Hepatocyte (in vitro differentiated cells and primary cell): ENCODE results near the genes RCC1L and SPDYE13.

DNA sequence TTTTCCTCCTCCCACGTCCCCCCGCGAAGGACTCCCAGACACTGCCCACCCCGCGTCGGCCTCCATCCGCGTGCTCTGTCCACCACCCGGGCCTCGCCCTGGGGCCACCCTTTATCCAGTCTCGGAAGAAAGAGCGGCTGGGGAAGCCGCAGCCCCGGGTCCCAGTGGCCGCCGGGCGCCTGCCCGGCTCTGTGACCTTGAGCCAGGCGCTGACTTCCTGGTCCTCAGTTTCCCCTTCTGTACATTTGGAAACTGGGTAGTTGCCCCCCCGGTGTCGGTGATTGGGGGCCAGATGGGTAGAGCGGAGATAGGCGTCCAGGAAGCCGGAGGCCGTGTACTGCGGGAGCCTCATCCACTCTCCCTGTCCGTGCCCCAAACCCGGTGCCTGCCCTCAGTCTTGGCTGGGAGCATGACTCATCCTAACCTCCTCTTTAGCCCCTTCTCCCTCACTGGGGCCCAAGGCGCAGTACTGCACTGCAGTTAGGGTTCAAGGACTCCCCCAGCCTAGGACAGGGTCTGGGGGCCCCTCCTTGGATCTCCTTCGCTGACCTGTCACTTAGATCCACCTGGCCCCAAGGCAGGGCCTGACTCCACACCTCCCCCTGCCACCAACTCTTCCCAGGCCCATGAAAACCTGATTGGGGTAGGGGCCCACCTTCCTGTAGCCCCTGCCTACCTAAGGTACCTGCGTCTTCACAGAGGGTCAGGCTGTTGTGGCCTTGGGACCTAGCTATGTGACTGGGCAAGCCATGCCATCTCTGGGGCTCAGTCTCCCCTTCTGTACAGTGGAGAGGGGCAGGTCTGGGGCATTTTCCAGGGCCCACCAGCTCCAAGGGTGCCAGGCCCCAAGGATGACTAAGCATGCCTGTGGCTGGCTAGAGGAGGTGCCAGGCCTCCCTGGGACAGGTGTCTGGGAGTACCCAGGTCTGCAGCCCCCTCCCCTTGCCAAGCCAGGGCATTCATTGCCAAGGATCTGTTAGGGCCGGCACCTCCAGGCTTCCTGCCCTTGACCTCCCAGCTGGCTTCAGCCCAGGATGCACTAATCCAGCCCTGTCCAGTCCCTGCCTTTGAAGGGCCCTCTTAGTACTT is 1.0 kb downstream of the LIMK1 start:
- RAMPAGE, long total RNA = no peak
- RRBS = 32% methylated on average over 16 of the region's 32 CpGs

- RAMPAGE, long total RNA = no peak
- RRBS = 70% methylated on average over 5 of the region's 26 CpGs
Measured at GRCh38 chr7:74093529-74094447, 10.2 kb downstream of the LIMK1 start.

GRCh38 chr7:74094448-74095404 is 11.1 kb downstream of the LIMK1 start:
- RAMPAGE, long total RNA = no peak
- RRBS = 6% methylated on average over 11 of the region's 29 CpGs

DNA sequence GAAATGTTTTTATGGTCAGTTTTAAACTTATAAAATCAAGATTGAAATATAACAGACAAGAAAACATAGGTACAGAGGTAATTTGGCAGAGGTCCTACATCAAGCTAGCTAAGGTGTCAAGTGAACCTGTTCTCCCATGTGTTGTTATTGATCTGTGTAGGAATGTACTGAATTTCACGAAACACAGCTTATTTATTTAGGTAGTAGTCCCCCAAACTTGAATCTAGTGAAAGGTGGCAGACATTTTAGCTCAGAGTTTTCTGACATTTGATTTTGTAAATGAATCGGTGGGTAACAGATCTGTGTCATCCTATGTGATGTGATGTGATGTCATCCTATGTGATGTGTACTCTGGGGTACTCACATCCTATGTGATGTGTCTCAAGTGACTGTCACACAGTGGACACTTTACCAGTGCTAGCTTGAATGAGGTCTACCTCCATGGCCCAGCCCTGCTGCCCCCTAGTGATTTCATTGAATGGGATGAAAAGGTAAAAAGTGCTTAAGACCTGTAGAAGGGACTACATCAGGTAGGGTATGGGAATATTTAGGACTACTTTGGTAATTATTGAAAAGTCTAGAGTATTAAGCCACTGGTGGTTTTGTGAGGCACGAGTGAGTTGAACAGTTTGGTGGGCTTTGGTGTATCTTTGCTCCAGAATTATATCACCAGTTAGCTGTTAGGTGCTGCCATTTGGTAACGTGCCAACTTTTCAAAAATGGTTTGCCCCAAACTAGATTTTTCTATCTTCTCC is 9.5 kb downstream of the EIF4H start:
- RAMPAGE, long total RNA = no peak
- RRBS = no CpG with 5 or more reads among the region's 4 CpGs

DNA sequence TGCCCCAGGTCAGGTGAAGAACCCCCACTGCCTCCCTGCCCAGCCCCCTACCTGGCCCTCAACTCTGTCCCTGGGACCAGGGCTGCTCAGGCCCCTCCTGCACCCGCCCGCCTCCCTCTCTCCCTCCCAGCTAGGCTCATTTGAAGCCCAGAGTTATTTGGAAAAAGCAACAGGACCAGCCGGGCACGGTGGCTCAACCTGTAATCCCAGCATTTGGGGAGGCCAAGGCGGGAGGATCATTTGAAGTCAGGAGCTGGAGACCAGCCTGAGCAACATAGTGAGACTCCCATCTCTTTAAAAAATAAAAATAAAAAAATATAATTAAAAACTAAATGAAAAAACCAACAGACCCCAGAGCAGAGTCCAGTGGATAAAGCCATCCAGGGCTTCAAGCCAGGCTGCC is 685 bp downstream of the LAT2 start:
- RAMPAGE, long total RNA = no peak
- RRBS = no CpG with 5 or more reads among the region's 5 CpGs

GRCh38 chr7:74312407-74313204 is 23.4 kb downstream of the CLIP2 start:
- RAMPAGE, long total RNA = no peak
- RRBS = 84% methylated on average over 7 of the region's 17 CpGs

- RAMPAGE, long total RNA = no peak
- RRBS = 80% methylated on average over 3 of the region's 16 CpGs
Measured at GRCh38 chr7:74324757-74325477, 35.7 kb downstream of the CLIP2 start.

- RAMPAGE, long total RNA = no peak
- RRBS = no CpG with 5 or more reads among the region's 18 CpGs
Measured at GRCh38 chr7:74480828-74481500, 27.3 kb downstream of the GTF2IRD1 start.

GRCh38 chr7:74519382-74519911 is 65.7 kb downstream of the GTF2IRD1 start:
- RAMPAGE, long total RNA = no peak
- RRBS = no CpG with 5 or more reads among the region's 14 CpGs

DNA sequence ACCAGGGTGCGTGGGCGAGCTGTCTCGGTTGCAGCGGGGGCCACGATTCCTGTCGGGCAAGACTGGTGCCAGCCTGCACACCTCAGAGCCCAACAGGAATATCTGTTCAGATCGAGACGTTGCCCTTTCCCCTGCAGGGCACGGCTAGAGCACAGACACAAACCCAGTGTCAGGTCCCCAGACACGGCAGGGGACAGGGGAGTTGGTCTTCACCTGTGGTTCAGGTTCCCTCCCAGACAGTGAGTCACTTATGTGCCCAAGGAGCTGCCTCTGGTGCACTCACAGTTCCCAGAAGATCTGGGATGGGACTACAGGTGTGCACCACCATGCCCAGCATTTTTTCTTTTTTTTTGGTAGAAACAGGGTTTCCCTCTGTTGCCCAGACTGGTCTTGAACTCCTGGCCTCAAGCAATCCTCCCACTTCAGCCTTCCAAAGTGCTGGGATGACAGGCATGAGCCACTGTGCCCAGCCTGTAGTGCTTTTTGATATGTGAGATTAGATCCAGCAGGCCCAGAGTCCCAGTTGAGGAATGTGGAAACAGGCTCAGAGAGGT is 75.4 kb upstream of the GTF2I start:
- RAMPAGE, long total RNA = no peak
- RRBS = no CpG with 5 or more reads among the region's 10 CpGs

DNA sequence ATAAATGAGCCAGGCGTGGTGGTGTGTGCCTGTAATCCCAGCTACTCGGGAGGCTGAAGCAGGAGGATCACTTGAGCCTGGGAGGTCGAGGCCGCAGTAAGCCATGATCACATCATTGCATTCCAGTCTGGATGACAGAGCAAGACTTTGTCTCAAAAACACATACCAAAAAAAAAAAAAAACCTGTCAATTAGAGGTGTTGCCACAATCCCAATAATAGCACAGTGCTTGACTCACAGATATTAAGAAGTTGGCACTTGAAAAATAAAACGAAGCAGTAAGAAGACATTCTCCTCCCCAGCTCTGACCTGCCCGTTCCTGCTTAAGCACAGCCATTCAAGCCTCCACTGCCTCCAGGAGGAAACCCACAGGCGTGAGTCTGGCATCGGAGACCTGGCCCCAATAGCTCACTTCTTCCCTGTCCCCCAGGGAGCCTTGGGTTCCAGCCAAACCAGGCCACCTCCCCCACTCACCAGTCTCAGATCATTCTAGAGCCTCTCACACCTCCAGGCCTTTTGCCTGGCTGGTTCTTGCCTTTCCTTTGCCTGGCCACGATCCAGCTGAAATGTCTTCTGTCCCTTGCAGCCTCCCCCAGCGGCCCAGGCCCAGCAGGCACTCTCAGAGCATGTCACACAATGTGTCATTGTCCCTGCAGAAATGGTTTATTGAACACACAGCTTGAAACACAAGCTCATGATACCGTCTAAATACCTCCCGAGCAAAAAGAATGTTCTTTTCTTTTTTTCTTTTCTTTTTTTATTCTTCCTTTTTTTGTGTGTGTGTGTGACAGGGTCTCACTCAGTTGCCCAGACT is 45.2 kb upstream of the GTF2I start:
- RAMPAGE, long total RNA = no peak
- RRBS = no CpG with 5 or more reads among the region's 12 CpGs

DNA sequence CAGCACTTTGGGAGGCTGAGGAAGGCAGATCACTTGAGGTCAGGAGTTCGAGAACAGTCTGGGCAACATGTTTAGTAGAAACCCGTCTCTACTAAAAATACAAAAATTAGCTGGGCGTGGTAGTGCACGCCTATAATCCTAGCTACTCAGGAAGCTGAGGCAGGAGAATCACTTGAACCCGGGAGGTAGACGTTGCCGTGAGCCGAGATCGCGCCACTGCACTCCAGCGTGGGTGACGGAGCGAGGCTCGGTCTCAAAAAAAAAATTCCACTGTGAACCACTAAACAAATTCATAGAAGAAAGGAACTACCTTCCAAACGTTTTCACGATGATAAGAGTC is 1.9 kb upstream of the GTF2I start:
- RAMPAGE, long total RNA = no peak
- RRBS = no CpG with 5 or more reads among the region's 16 CpGs

DNA sequence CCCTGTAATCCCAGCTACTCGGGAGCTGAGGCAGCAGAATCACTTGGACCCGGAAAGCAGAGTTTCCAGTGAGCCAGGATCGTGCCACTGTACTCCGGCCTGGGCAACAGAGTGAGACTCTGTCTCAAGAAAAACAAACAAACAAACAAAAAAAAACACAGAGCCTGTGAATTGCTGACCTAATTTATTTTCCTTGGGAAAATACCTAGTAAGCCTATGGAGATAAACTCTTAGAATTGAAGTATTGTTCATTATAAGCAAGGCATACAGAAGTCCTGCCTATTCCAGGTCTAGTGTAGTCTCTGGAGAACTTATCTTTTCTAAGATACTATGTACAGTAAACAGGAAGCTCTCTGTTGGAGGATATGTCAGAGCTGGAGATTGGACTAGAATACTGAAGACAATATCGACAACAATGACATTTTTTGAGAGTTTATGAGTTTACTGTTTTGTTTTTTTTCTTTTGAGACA is 14.9 kb downstream of the GTF2I start:
- RAMPAGE, long total RNA = no peak
- RRBS = no CpG with 5 or more reads among the region's 5 CpGs

- RAMPAGE, long total RNA = no peak
- RRBS = no CpG with 5 or more reads among the region's 11 CpGs
Measured at GRCh38 chr7:74732275-74732858, 41.4 kb upstream of the NCF1 start.

DNA sequence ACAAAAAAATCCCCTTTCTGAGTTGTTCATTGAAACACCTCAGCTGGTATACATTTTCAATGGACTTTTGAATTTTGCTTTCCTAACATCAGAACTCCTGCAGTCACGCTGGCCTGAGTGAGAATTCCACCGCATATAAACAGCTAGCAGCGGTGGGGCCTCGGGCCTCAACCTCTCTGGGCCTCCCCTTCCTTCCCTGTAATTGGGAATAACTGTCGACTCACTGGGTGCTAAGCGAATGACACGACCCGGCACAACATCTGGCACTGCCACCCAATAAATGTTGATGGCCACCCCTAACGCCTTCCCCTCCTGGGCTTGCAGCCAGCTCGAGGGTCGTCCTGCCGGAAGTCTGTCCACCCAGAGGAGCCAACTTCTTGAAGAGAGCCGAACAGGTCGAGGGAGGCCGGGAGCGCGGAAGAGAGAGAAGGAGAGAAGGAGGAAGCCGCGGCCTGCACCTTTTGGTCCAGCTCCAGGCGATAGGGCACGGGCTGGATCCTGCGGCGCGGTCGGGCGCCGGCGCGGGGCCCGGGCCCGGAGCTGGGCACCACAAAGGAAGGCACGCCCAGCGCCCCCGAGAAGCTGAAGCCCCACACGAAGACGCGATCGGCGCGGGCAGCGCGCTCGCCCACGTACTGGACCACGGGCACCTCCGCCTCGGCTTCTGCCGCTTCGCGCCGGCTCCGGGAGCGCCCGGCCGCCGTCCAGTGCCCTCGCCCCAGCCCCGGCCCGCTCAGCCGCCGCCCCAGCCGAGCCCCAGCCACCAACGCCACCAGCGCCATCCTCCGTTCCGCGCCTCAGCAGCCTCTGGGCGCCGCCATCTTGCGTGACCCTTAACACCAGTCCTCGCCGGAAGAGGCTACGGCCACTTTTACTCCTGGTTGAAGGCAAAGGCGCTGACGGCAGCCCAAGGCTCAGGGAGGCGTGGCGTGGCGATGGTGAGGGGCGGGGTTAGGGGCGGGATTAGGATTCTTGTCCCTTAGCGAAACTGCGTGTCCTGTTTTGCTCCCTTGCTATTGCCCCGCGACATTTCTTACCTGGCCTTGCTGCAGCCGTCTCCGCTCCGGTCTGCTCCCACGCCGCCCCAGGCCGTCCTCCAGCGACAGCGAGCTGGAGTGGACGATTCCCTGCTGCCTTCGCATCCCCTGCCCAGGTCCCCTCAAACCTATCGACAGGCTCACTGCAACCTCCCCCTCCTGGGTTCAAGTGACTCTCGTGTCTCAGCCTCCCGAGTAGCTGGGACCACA is at the start of gene RCC1L:
Gene RCC1L, minus strand, starts transcription at position 847 of the 1,247 bp plus-strand sequence.
- RAMPAGE, long total RNA = no peak
- RRBS = under 1% methylated on average over 22 of the region's 97 CpGs

GRCh38 chr7:75280520-75281084 is at the start of gene SPDYE13:
TSS of gene SPDYE13 (plus strand) at chr7:75280790.
- RAMPAGE, long total RNA = no peak
- RRBS = no CpG with 5 or more reads among the region's 11 CpGs

DNA sequence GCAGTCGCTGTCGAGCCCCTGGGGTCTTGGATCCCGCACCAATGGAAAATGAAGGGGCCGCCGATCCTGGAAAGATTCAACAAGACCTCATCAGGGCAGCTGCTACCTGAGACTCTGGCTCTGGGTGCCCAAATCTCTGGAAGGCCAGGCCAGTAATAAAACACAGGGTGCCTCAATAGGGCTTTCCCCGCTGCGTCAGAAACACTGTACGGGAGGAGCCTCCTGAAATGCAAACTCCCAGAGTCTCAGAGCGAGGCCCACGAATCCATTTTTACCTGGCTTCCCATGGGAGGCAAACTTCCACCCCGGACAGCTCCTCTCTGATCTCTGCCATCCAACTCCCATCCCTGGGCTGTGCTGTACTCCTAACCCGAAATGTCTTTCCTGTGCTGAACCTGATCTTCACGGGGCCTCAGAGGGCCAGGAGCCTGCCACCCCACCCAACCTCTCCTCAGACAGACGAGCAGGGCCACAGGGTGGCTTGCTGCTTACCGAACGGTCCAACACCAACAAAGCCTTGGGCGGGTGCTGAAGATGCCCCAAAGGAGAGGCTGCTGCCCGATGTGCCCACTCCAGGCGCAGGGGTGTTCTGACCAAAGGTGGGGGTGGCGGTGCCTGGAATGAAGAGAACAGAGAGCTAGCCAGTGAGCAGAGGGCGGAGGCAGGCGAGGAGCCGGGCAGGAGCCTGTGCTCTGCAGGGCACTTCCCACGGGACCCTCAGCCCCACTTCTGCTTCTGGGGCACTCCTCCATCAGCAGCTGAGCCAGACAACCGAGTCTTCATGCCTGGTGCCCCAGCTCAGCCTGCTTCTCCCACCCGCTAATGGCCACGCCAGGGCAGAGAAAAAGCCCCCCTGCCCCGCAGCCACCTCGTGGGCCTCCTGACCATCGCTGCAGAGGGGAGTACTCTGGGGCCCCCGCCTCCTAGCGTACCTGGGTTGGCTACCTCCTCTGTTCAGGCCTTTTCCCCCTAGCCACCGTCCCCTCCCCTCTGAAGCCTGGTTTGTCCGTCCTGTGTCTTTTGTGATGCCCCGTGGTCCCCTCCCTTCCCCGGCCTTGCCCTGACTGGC is 23.7 kb downstream of the TRIM73 start:
- RAMPAGE, long total RNA = no peak
- RRBS = no CpG with 5 or more reads among the region's 36 CpGs

DNA sequence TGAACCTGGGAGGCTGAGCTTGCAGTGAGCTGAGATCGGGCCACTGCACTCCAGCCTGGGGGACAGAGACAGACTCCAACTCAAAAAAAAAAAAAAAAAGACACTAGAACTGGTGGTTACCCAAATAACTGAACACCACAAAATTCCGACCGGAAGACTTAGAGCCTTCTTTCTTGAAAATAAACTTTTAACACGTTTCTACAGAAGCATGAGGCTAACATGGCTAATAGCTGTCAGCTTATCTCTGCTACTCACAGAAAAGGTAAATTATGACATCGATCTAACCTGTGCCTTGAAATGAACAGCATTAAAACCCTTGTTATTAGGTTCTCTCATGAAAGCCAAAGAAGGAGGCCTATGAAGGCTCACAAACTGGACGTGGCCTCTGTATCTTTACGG is 45.1 kb downstream of the TRIM73 start:
- RAMPAGE, long total RNA = no peak
- RRBS = no CpG with 5 or more reads among the region's 7 CpGs

DNA sequence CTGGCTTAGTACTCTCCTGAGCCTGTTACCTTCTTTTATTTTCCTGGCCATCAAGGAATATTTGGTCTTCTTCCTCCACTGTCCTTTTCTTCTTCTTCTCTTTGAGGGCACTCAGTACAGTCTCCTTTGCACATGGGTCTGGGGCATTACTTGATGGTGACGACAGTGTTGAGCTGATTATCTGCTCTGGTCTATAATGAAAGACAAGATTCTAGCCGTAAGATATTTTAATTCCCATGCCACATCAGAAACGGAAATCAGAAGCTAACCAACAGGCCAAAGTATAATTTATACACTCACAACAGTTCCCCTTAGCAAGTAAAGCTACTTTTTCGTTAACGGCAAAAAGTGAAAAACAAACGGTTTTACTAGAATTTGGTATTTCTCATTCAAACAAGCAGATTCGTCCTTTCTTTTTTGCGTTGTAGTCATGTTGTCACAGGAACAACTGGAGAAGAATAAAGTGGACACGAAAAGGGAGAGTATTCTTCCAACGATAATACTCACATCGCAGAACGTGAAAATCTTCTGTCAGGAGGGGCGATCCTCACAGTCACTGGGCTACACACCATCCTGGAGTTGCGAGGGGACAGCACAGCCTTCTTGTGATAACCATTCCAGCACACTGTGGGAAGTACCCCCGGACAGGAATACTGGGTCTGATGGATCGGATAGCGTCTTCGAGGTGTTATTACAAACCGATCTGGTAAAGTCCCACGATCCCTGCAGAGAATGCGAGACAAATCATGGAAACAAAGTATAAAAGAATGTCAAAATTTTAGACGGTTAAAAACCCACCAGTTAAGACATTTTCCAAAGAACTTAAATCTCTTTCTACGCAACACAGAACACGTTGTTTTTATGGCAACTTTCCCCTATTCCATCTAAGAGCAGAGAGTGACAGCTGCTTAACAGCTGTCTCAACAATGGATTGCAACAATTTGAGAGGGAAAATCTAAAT is 44.9 kb downstream of the POM121C start:
- RAMPAGE, long total RNA = no peak
- RRBS = no CpG with 5 or more reads among the region's 24 CpGs

GRCh38 chr7:75531236-75532005 is 39.3 kb downstream of the SPDYE5 start:
- RAMPAGE, long total RNA = no peak
- RRBS = no CpG with 5 or more reads among the region's 8 CpGs